Choroid plexus epithelial cell (primary cell): ENCODE data around the gene CYCS.

DNA sequence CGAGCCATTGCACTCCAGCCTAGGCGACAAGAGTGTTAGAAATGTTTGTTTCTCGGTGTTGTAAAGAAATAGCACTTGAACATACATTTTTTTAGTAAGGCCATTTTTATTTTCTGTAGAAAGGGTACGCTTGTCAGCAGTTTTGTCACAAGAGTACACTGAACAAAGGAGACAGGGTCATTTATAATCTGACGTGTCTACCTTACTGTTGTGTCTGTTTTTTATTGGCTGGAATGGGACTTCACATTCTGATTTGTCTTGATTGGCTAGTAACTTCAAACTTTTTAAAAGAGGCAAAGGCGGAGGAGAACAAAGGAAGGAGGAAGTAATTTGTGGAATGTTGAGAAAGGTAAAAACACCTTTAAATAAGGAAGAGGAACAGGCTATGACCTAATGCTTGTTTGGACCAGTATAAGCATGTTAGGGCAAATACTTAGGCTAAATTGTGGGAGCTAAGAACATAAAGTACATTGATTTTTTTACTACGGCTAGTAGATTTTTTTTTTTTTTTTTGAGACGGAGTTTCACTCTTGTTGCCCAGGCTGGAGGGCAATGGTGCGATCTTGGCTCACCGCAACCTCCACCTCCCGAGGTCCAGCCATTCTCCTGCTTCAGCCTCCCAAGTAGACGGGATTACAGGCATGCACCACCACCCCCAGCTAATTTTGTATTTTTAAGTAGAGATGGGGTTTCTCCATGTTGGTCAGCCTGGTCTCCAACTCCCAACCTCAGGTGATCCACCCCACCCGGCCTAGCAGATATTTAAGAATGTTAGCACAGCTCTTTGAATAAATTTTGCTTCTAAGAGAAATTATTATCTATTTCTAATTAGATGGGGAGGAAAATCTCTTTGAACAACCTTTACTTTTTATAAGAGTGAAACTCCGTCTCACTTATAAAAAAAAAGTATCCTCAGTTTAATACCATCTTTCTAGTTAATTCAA lies 17.9 kb downstream of the TRA2A start:
- RRBS: no CpG with 5 or more reads among the region's 14 CpGs

DNA sequence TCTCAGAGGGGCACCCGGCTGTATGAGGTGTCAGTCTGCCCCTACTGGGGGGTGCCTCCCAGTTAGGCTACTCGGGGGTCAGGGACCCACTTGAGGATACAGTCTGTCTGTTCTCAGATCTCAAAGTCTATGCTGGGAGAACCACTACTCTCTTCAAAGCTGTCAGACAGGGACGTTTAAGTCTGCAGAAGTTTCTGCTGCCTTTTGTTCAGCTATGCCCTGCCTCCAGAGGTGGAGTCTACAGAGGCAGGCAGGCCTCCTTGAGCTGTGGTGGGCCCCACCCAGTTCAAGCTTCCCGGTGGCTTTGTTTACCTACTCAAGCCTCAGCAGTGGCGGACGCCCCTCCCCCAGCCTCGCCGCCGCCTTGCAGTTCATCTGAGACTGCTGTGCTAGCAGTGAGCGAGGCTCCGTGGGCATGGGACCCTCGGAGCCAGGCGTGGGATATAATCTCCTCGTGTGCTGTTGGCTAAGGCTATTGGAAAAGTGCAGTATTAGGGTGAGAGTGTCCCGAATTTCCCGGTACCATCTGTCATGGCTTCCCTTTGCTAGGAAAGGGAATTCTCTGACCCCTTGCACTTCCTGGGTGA lies 12.5 kb downstream of the STK31 start:
- RRBS: no CpG with 5 or more reads among the region's 16 CpGs

DNA sequence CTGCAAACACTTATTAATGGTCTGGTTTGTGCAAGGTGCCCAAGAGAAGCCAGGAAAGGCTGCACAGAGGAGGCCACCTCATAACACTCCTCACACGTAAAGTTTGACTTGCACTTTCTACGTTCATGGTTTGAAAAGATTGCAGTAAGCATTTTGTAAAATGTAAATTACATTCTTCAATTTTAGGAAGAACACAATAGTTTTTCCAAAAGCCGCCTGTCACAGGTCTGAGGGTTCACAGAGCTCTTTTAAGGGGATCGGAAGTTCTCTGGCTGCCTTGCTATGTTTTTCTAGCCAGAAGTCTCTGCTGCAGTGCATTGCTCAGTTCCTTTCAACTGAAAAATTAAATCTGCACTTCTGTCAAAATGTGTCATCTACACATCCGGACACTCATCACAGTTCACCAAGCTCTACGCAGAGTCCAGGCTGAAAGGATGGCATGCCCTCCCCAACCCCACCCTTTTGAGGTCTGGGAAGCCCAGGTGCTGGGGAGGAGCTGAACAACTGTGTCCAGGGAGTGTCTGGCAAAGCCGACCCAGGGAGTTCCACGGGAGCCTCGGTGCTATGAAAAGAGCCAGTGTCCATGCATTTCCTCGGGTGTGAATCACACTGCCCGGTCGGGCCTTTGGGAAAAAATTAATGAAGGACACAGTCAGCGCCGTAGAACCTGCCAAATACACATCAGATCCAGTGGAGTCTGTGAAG lies 957 bp upstream of the PALS2 start:
- RRBS: no CpG with 5 or more reads among the region's 14 CpGs

- RRBS: no CpG with 5 or more reads among the region's 5 CpGs
These were observed 22.4 kb downstream of the PALS2 start for GRCh38 chr7:24595425-24596211.

DNA sequence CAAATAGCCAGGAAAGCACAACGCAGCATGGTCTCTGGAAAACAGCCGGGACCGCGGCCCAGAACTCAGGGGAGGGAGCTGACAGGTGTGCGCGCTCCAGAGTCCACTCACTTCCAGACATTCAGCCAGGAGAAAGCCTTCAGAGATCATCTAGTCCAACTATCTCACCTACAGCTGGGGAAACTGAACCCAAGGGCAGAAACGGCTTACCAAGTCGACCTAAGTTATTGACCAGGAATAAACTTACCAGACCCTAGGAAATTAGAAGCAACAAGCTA lies 16.4 kb downstream of the GSDME start:
- RRBS: no CpG with 5 or more reads among the region's 8 CpGs

GRCh38 chr7:24749212-24749595 lies 8.1 kb downstream of the GSDME start:
- RRBS: no CpG with 5 or more reads among the region's 8 CpGs

GRCh38 chr7:24895986-24896780 lies 83.8 kb downstream of the OSBPL3 start:
- RRBS: no CpG with 5 or more reads among the region's 5 CpGs

- RRBS: no CpG with 5 or more reads among the region's 1 CpG
These were observed 45.2 kb upstream of the OSBPL3 start for GRCh38 chr7:25025055-25025747.

- RRBS: 88% methylated on average over 2 of the region's 7 CpGs
These were observed 51.0 kb upstream of the OSBPL3 start for GRCh38 chr7:25030939-25031404.

- RRBS: no CpG with 5 or more reads among the region's 83 CpGs
These were observed at the start of gene CYCS for GRCh38 chr7:25124959-25125986. Gene CYCS (minus strand): TSS chr7:25125260.

GRCh38 chr7:25282127-25282475 lies 53.8 kb upstream of the NPVF start:
- RRBS: no CpG with 5 or more reads among the region's 7 CpGs

GRCh38 chr7:25495259-25495678 lies 267.0 kb upstream of the NPVF start:
- RRBS: no CpG with 5 or more reads among the region's 10 CpGs

DNA sequence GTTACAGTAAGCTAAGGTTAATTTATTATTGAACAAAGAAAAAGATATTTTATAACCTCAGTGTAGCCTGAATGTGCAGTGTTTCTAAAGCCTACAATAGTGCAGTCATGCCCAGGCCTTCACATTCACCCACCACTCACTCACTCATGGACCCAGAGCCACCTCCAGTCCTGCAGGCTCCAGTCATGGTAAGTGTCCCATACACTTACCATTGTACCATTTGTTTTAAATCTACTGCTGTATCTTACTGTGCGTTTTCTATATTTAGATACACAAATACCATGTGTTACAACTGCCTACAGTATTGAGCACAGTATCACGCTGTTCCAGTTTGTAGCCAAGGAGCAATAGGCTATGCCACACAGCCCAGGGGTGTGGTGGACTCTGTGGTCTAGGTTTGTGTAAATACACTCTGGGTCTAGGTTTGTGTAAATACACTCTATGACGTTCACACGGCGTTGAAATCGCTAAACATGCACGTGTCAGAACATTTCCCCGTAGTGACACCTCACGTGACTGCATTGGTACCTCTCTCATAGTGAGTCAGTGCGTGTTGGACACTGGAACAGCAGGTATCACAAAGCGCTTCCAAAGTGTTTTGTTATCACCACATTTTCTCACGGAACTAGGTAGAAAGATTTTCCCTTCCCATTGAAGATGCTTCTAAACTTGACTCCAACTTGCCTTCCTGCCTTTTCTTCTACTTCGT lies 340.1 kb upstream of the NPVF start:
- RRBS: no CpG with 5 or more reads among the region's 13 CpGs

DNA sequence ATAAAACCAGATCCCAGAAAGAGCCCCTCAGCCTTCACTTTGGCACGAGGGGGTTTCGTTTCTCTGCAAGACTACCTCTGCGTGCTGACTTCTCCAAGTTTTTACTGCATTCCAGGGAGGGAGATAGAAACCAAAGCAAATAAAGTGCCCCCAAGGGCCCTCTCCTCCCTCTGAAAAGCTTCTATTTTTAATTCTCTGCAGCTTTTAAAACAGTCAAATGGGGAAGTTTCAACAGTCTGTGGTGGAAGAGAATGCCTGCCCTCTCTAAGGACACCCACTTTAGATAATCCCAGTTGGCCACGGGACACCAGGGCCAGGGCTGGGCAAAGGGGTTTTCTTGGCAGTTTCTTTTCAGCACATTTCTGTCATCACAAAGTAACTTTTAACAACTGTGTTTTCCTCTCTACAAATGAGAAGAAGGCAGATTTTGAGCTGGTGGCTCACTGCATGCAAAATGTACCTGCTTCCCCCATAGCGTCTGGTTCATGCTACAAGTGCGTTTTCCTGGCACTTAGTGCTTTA lies 386.8 kb upstream of the NPVF start:
- RRBS: no CpG with 5 or more reads among the region's 6 CpGs

- RRBS: no CpG with 5 or more reads among the region's 10 CpGs
These were observed 397.6 kb upstream of the NFE2L3 start for GRCh38 chr7:25754188-25754959.

DNA sequence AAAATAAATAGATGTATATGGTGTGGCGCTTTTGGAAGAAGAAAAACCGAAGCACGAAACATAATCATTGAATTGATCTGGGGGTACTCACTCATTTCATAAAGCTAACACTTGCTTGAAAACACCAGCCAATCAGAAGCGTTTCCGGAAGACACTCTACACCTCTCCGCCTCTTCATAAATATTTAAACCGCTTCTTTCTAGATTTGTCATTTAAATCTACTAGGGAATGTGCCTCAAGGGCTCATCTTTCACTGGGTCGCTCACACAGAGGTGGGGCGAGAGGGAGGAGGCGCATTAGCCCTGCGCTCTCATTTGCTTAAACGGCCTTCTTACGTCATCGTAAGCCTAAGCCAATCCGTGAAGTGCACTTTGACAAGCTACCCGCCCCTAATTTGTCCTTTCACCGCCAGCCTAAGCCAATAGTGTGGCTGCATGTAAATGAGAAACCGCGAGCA lies 289.9 kb upstream of the NFE2L3 start:
- RRBS: no CpG with 5 or more reads among the region's 19 CpGs

DNA sequence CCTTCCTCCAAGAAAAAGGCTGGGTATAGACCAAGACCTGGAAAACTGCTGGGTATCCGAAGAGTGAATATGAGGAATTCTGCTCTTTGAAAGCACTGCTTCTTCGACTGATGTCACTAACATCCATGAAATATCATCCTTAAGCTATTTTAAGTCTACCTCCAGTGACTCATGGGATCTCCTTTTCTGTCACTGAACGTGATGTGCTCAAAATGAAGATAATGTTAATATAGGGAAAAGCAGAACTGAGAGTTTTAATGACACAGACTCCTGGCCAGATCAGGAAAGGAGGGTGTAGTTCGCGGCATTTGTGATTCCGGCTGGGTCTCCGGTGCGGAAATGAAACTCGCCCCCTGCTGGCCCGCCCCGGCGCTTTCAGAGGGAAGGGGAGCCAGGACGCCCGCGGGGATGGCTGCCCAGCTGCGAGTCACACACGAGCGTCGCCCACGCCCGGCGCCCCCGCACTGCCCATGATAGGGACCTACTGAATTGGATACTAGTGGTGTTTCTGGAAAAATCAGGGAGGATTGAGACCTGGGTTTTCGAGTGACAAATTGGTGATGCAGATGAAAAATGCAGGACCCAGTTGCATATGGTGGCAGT lies 256.7 kb upstream of the NFE2L3 start:
- RRBS: 2% methylated on average over 10 of the region's 24 CpGs

DNA sequence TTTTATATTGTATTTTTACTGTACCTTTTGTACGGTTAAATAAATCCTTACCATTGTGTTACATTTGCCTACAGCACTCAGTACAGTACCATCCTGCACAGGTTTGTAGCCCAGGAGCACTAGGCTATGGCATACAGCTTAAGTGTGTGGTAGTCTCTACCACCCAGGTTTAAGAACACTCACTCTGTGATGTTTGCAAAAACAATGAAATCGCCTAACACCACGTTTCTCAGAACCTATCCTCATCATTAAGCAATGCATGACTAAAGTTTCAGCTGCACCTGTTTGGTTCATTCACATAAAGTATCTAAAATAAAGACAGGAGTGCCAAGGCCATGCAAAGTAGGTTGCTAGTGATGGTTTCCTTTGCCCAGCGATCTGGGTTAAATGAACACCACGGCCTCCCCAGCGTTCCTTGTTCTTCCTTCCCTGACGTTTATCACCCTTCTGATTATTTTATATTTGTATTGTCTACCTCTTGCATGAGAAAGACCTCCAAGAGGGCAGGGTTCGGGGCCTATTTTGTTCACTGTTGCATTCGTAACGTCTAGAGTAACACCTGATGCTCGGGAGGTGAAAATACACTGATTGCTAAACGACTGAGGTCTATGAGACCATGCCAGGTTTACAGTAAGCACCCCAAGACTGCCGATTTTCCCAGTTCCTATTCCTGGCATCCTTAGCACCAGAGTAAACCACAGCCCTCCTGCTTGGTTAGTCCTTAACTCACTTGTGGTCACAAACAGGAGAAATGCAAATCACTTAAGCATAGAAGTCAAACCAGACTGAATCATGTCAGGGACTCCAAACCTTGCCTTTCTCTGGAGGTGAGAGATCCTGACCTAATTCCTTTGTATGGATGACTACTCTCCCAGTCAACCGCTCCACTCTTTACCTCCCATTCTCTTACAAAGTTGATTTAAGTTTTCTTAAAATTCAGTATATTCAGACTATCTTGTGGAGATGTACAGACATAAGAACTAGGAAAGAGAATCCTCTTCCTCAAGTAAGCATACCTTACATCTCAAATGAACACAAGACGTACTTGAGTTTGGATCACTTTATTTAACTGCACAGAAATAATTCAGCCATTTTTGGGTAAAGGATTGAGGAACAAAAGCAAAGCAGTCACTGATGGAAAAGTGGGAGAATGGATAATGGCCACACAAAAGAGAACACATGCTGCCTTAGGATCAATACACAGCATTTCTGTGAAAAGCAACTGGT lies 204.0 kb upstream of the NFE2L3 start:
- RRBS: no CpG with 5 or more reads among the region's 15 CpGs

DNA sequence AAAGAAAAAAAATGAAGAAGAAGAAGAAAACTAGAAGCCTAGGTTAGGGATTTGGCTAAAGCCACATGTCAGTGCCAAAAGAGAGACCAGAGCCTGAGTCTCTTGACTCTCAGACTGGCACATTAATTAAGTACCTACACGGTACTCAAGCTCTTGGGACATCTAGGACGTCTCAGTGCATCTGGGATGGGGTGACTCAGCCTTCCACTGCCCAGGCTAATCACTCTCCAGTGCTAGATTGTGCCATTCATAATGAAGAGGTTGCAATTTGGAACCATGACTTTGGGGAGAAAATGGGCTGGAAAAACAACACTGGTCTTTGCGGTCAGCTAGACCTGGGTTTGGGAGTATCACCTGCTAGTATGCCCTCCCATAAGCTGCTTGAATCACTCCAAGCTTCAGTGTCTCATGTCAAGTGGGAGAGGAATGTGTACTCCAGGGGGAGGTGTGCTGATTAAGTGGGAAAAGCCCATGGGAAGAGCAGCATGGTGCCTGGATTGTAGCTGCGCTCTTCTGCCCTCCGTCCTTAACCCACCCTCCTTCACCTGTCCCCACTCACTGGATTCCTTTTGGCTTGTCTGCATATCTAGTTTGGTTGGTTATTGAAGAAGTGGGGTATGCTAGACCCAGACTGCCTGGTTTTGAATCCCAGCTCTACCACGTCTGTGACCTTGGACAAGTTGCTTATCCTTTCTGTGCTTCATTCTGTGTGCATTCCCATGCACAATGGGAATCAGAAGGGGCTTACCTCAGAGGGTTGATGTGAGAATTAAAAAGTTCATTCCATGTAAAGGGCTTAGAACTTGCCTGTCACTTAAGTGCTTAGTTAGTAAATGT lies 3.7 kb downstream of the NFE2L3 start:
- RRBS: no CpG with 5 or more reads among the region's 6 CpGs